Peritoneum (tissue), 1 donor: ENCODE measurements around a stretch of chr1.

DNA sequence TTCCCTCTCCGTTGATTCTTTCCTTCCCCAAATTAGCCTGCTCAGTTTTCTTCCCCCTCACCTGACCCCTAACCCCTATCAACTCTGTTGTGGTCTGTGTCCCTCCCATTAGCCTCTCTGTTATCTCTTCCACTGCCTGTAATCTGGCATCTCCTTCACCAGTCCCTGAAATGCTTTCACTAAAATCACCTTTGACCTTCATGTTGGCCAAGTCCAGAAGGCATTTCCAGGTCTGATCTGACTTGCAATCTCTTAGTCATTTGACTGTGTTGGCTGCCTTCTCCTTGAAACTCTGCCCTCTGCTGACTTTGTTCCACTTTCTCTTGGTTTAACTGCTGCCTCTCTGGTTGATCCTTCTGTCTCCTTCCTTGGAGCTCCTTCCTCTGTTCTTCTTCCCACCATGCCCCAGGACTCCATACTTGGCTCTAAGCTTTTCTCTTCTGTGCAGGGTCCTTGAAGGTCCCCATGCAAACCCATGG lies 28.2 kb downstream of the ATP8B2 start:
- PRO-cap: no peak

DNA sequence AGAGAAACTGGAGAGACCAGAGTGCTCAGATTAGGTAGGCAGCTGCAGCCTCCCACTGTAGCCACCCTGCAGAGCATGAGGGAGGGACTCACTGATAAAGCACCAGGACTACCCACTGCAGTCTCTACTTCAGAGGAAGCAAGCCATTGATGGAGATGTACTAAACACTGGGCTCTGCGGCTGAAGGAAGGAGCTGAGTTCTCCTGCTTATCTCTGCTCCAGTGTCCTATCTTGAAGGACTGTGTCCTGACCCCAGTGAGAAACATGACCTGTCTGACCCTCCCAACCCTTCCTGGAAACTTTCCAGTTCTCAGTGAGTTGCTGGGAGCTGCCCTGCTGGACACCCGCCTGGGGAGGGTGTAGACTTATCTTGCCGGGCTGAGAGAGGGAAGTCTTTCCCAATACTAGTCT lies 29.2 kb downstream of the ATP8B2 start:
- PRO-cap: no peak

DNA sequence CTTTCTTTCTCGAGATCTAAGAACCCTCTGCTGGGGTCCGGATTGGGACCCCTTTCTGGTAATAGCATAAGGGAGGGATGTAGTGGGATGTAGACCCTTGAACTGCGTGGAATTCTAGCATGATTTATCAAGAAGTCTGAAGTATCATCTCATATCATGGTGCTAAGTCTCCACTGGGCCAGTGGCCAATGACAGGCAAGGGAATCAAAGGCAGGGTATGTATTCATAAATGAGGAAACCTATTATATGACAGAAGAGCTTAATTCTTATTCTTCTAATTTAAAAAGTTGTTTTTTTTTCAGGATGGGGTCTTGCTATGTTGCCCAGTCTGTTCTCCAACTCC lies 34.8 kb downstream of the ATP8B2 start:
- PRO-cap: no peak

DNA sequence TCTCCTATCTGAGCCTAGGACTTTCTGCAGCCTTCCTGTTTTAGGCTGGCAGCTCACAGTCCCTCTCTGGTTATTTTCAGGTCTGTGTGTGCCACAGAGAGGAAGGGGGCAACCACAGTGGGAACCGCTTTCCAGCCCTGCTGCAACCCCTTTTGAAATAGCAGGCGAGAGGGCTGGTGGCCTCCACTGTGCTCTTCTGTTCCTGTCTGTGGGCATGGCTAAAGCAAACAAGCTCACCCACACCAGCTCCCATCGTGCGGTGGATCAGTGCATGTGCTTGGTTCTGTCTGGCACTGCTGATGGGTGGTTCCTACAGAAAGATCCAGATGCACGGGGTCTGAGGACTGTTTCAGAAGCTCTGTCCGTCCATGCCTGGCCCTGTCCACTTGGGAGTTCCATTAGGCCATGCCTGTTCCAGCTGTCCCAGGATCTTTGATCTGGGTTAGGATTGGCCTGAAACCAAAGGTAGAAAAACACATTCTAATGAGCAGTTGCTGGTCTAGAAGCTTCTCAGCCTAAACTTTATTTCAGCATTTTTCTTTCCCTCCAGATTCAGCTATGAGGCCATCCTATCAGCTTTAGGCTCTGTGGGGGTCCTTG lies 1.5 kb upstream of the IL6R start:
- PRO-cap: no peak

DNA sequence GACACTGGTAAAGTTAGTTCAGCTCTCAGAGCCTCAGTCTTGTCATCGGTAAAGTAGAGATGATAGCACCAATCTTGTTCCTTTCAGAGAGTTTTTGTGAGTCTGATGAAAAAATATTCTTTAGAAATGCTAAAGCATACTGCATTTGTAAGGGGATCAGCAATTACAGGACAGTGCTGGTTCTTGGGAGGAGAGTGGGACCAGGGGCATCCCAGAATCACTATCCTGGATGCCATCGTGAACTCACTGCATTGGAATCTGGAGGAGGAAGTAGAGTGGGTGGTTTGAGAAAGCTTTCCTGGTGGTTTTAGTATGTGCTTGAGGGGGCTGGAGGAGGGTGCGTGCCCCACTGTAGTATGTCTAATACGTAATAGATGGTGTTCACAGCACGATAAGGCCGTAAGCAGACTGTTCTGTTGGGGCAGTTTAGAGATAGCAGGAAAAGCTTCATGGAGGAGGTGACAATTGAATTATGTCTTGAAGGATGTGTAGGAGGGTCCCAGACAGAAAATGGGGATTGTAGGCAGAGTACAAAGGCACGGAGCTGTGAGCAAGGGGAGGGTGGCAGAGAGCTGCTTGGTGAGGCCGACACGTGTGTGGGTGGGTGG lies 36.8 kb downstream of the IL6R start:
- PRO-cap: no peak

DNA sequence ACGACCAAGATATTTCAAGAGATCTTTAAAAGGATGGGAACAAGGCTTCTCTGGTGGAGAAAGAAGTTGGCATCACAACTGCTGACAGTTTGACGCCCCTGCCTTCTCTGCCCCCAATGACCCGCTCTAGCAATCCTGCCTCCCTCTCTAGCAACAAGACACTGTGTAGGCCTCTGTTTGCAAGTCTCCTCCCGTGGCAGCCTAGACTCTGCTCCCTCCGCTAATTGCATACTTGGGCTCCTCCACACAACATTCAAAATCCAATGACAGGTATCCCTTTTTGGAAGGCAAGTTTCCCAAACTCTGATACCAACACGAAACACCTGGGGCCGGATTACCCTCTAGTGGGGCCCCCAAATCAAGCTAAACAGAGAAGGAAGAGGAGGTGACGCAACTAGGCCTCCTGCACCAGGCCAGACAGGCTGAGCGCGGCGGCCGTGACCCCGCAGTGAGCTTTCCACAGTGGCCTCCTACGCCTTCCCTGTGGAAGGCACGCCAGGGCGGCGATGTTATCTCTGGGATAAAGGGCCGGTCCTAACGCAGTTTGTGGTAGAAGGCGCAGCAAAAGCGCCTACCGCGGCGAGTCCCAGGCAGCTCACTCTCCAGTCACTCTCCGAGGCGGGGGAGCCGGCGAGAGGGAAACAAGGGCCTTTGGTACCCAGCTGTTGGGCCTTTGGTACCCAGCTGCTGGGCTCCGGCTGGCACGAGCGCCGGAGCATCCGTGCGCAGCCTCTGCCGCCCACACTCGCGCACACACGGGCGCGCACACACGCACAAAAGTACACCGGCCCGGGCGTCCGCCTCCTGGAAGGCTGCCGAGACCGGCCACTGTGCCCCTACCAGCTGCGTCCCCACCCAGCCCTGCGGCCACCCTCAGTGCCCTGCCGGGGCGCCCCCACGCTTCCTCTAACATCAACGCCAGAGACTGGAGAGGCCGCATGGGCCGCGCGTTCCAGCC lies 19.2 kb upstream of the ADAR start:
- PRO-cap: unidirectional peak, plus-strand start at position 609 of the sequence

DNA sequence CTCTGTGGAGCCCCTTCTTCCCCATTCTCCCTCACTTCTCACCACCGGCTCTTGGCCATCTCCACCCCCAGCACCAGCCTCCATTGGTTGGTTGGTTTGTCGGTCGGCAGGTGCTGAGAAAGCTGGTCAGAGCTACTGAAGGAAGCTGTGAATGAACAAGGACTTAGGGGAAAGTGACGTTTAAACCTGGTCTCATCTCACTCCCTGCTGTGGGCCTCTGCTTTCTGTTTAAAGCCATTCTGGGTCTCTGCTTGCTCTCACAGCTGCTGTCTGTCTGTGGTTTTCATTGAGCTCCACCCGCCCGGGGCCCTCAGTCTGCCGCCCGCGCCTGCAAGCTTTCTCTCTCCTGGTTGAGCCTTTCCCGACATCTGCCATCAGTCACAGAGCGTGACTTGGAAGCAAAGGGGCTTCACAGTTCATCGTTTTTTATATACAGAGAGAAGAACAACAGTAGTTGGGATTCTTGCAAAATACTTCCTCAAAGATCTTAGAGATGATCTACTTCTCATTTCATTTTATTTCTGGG lies 122.1 kb downstream of the KCNN3 start:
- PRO-cap: no peak

- PRO-cap: no peak
Measured at GRCh38 chr1:154760153-154761046, 109.7 kb downstream of the KCNN3 start.

- PRO-cap: no peak
Measured at GRCh38 chr1:154809858-154810460, 60.1 kb downstream of the KCNN3 start.

DNA sequence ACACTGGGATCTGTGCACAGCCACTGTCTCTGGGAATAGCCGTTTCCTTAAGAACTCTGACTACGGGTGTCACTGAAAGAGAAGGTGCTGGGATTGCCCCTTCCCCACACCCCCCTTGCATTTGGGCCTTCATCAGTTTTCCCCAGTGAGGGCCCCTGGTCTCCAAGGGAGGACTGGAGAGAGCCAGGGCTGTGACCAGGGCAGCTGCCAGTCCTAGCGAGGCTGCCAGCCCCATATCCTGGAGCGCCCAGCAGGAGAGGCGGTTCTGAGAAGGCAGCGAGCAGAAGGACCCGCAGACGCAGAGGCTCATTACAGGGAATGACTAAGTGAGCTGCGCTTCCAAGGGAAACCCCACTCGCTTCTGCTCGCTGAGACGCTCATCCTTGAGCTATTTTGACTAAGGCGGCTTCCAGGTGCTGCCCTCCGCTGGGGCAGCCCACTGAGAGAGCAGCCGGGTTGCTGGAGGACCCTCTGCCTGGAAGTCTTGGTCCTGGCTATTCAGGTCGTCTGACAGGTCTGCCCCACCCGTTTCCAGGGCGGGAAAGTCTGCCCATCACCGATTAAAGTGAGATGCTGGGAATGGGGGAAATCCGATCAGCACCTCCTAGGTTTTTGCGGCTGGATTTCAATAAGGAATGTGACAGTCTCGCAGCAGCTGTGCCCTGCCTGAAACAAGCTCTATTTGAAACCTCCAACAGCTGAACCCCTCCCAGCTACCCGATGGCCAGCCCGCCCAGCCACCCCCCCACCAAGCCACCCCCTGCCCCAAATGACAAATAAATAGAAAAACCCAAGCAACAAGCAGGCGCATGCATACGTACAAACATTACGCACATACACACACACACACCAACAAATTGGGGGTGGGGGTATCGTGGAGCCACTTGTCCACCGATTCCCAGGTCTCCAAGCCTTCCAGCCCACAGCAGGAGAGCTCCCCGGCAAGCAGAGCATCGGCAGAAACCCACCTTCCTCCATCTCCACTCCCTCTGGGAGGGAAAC lies 2.8 kb downstream of the KCNN3 start:
- PRO-cap: no peak

GRCh38 chr1:154946084-154946937 lies 9.6 kb downstream of the PBXIP1 start:
- PRO-cap: no peak

GRCh38 chr1:154951892-154952732 lies 3.8 kb downstream of the PBXIP1 start:
- PRO-cap: no peak

DNA sequence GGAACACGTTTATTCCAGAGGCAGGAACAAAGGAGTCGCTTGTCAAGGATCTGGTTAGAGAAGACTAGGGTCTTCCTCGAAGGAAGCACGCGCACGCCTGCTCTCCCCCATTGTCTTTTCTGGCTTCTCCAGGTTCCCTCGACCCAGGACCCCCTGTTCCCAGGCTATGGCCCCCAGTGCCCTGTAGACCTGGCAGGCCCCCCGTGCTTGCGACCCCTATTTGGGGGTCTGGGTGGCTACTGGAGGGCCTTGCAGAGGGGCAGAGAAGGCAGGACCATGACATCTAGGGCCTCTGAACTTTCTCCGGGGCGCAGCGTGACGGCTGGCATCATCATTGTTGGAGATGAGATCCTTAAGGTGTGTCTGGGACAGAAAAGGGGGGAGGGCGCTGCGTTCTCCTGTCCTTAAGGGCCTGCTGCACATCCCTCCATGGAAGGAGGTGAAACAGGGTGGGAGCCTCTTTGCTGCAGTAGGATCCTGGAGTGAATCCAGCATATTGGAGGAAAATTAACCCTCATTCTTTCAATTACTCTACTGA lies 635 bp downstream of the FLAD1 start:
- PRO-cap: no peak

- PRO-cap: no peak
Measured at GRCh38 chr1:155012598-155013771, 10.4 kb downstream of the ZBTB7B start.

DNA sequence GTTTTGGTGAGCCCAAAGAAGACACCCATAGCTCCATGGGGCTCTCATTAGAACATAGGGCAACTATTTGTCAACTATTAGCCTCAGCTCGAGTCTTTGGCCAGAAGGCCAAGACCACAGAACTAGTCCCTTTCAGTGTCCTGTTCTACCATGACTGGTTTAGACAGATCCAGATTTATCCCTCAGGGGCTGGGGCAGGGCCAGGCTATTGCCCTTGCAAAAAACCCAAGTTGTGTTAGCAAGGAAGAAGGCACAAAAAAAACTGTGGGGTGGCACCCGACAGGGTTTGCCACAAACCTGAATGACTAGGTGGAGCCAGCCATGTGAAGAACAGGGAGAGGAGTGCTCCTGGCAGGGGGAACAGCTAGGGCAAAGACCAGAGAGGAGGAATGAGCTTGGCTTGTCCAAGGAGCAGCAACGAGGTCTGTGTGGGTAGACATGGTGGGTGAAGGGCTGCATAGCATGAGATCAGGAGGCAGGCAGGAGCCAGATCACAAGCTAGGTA lies 4.2 kb downstream of the DCST1 start:
- PRO-cap: no peak

DNA sequence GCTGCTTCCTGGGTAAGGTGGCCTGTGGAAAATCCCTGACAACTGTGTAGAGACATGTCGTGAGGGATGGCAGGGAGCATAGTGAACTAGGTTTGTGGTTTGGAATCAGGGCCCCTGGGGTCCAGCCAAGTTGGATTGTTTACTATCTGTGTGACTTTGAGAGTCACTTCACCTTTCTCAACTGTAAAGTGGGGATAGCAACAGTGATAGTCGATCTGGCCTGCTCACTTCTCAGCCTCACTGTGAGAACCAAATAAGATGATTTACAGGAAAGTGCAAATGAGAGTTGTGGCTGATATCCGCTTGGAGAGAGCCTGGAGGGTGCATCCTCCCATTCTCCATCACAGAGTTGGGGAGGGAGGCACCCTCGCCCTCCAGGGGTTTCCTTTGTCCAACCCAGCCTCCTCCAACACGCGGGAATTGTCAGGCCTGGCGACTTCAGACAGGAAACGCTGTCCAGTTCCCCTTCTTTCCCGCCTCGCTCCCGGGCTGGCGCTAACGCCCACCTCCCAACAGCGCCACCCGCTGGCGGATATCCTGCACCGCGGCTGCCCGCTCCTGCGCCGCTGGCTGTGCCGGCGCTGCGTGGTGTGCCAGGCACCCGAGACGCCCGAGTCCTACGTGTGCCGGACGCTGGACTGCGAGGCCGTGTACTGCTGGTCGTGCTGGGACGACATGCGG lies 875 bp upstream of the ADAM15 start:
- PRO-cap: no peak

DNA sequence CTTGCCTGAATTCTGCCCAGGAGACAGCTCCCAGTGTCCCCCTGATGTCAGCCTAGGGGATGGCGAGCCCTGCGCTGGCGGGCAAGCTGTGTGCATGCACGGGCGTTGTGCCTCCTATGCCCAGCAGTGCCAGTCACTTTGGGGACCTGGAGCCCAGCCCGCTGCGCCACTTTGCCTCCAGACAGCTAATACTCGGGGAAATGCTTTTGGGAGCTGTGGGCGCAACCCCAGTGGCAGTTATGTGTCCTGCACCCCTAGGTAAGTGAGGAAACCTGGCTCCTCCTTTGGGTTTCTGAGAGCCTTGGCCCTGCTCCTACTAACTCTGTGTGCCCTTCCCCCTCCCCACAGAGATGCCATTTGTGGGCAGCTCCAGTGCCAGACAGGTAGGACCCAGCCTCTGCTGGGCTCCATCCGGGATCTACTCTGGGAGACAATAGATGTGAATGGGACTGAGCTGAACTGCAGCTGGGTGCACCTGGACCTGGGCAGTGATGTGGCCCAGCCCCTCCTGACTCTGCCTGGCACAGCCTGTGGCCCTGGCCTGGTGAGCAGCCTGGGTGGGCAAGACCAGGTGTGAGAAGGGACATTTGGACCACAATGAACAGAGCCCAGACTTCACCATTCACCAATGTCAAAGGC lies 5.5 kb upstream of the EFNA4 start:
- PRO-cap: no peak

DNA sequence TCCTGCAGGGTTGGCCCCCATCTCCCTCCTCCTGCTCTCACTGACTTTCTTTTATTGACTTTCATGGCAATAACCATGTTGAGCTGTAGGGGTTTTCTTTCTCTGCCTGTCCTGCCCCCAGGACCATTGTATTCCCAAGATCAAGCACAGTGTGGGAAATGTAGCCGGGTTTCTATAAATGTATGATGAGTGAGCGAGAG lies 5.9 kb upstream of the DPM3 start:
- PRO-cap: no peak

DNA sequence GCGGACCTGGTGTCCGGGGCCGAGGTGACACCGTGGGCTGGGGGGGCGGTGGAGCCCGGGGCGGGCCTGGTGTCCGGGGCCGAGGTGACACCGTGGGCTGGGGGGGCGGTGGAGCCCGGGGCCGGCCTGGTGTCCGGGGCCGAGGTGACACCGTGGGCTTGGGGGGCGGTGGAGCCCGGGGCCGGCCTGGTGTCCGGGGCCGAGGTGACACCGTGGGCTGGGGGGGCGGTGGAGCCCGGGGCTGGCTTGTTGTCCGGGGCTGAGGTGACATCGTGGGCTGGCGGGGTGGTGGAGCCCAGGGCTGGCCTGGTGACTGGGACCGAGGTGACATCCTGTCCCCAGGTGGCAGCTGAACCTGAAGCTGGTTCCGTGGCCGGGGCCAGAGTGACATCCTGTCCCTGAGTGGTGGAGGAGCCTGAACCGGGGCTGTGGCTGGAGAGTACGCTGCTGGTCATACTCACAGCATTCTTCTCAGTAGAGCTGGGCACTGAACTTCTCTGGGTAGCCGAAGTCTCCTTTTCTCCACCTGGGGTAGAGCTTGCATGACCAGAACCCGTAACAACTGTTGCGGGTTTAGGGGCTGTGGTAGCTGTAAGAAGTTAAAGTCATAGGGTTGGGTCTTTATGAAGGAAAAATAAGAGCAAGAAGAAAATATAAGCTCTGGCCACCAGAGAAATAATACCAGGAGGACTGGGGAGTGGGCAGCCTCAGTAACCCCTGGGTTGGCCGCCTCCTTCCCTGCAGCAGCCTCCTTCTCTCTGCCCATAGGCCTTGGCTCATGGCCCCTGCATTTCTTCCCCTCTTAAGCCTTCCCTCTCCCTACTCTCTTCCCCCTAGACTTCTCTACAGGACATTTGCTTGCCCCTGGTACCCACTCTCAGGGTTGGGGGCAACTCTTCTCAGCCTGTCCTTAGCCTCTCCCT lies 15.7 kb downstream of the THBS3 start:
- PRO-cap: no peak

DNA sequence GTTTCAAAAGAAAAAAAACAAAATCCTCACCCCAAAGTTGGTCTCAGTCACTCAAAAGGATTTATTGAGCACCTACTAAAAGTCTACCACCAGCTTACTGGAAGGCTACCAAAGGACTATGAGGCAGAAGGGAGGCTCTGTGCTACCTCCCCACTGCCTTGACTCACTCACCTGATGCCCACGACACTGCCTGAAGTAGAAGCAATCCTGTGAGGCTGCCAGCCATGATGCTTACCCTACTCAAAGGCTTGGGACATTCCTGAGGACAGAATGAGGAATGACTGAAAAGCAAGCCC lies 642 bp downstream of the GBA1 start:
- PRO-cap: no peak